HGPS cell (cell line): ENCODE data around the gene TM4SF1.

DNA sequence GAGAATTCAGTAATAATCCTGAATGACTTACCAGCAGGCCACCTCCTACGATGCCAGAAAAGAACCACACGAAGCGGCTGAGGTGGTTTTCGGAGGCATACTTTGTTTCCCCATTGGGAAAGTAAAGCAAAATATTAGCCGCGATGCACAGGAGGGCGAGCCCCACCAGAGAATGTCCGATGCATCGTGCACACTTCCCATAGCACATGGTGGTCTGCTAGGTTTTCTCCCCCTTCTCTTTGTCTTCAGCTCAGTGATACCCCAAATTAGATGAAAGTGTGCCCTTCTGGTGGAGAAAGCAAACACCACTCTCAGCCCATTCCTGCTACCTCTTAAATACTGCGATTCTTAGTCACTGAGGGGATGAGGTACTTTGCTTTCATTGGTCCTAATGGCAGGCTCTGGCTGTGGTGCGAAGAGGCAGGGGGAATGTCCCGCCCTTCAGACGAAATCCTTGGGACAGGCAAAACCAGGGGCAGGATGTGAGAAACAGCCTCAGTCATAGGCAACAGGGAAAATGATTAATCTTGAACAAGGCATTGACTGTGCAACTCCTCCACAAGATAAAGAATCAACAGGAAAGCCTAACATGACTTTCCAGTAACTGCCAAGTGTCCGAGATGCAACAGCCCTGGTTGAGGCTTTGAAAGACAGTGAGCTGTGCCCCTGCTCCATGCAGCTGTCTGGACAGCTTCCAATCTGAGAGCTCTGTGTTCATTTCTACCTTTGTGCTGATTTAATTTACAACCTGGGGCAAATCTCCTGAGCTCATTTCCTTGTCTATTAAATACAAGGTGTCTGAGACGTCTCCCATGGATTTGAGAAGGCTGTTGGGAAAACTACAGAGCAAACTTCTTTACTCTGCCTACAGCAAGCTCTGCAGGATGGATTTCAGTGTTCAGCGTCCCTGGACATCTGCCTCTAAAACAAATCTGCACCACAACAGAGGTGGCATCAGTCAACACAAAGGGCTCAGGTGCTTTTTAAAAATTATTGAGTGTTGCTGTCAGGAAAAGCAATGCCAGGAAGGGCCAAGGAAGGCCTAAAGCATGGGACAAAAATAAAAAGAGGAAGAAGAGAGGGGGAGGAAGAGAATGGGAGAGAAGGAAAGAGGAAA, at the start of gene TM4SF1:
Gene TM4SF1 (minus strand): TSS at position 310 of the 1,117 bp plus-strand sequence.
- RRBS = no CpG with 5 or more reads among the region's 16 CpGs

- RRBS = no CpG with 5 or more reads among the region's 13 CpGs
Measured at GRCh38 chr3:149381882-149383051, 4.8 kb upstream of the TM4SF1 start.

DNA sequence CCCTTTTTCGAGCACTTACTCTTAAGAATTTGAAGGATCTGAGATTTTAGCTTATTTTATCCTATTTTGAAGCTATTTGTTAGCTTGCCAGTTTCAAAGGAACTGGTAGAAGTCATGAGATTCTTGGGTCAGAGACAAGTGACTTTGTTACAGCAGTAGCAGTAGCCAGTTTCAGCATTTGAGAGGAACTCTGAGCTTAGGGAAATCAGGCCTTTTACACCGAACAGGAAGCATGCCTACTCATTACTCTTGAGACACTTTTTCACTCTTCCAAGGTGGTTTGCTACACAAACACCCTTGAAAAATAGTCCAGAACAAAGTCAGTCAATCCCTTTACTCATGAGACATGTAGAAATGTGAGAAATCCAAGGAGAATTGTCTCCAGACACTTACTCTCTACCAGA, 24.5 kb upstream of the TM4SF1 start:
- RRBS = no CpG with 5 or more reads among the region's 2 CpGs

DNA sequence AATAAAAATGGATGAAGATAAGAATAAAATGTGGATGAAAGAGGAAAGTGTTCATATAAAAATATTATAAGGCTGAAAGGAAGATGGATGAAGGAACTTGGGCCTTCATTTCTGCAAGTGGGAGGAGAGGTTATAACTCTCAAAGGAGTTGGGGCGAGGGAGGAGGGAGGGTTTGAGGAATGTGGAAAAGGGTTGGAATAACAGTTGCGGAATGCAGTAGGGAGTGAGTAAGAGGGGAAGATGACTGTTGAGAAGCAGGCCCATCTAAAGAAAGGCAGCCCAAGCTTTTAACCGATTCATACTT, 8.4 kb upstream of the TM4SF4 start:
- RRBS = no CpG with 5 or more reads among the region's 3 CpGs

DNA sequence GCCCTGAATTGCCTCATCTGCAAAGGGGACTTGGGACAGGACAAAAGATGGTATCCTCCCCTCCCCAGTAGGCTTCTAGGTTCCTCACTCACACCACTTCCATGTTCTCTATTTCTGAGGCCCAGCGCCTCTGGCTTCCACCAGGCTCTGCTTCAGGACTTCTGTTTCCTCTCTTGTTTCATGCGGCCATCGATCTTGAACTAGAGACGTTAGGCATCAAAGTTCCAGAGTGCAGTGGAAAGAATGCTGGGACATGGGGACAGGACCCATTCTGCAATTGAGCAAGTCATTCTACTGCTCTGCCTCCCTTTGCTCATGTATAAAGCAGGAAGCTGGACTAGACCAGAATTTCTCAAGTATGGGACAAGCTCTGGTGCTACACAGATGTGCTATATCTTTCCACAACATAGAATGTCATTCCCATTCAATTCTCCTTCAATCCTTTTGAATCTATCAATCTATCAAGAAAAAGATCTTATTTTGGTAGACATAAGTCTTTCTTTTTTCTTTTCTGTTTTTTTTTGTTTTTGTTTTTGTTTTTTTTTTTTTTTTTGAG, 1.9 kb downstream of the TM4SF4 start:
- RRBS = no CpG with 5 or more reads among the region's 4 CpGs

DNA sequence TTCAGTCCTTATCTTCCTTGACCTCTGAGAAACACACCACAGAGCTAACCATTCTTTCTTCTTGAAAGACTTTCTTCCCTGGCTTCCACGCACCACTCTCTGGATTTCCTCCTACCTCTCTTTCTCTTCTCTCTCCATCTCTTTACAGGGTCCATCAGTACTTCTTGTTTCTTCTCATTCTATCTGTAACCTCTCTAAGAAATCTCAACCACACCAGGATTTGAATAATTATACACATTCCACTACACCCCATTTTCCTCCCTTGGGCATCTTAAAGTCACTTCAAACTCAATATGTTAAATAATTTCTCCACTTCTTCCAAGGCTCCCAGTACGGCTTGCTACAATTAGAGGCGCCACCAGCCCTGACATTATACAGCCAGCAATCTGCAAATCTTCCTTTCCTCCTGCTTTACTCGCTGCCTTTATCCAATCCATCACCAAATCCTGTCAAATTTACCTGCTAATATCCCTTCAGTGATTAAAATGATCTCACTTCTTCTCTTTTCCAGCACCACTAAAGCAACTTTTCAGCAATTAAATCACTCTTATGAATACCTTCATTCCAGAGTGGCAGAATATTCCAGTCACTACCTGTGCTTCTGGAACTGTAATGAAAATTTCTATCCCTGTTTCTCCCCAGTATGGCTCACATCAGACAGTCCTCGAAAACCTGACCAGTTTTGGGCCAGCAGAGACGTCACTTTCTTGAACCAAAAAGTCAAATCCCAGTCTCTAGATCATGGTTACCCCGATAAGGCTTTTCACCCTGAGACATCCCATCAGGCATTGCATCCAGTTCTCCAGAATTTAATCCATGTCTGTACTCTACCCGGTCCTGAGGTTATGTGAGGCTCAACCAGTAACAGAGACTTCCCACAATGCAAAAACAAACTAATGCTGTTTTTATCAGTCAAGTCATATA, 13.8 kb downstream of the WWTR1 start:
- RRBS = no CpG with 5 or more reads among the region's 8 CpGs

DNA sequence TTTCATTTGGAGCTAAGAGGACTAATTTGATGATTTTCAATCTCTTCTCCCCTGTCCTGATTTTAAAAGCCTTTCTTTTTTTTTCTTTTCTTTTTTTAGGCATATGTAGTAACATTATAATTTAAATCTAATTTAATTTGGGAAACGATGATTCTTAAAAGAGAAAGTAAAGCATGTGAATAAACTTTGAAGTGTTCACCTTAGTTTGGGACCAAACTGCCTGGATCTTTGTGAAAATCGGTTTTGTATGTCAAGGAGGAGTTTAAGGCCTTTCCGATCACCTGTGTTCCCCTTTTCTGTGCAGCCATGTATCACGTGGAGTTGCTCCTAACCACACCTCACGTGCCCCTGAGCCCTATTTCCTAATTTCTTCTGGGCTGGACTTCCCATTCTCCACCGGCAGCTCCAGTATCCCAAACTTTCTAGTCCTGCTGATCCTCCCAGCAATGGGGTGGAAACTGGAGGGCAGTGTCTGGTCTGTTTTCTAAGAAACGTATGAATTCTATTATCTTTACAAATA, 43.3 kb upstream of the WWTR1 start:
- RRBS = no CpG with 5 or more reads among the region's 7 CpGs

DNA sequence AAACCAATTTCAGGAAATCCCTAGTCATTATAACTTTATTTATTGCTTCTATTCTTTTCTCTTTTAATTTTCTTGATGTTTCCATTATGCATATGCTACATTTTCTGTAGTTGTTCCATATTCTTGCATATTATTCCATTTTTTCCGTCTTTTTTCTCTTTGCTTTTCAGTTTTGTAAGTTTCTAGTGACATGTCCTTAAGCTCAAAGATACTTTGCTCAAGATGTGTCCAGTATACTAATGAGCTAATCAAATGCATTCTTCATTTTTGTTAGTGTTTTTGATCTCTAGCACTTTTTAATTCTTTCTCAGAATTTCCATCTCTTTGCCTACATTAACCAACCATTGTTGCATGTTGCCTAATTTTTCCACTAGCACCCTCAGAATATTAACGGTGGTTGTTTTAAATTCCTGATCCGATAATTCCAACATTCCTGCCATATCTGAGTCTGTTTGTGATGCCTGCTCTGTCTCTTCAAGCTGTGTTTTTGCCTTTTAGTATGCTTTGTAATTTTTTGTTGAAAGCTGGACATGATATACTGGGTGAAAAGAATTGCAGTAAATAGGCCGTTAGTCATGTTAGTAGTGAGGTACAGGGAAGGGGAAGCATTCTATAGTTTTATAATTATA, 20.7 kb downstream of the PFN2 start:
- RRBS = no CpG with 5 or more reads among the region's 4 CpGs

- RRBS = no CpG with 5 or more reads among the region's 2 CpGs
Measured at GRCh38 chr3:149971885-149972010, 1.1 kb upstream of the PFN2 start.

DNA sequence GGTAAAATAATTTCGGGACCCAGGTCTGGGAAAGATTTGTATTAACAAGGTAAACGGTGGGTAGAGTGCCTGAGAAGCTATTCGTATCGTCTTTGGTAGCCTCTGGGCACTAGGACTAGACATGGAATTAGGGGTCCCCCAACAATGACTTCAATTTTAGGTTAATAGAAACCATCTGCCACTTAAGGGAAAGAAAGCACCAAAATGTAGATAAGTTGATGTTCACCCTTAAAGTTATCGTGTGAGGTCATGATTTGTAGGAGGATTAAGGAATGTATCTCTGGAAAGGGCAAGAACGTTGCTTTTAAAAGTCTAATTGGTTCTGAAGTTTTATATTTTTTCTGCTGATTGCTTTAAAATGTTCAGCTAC, 1.3 kb upstream of the PFN2 start:
- RRBS = no CpG with 5 or more reads among the region's 6 CpGs

DNA sequence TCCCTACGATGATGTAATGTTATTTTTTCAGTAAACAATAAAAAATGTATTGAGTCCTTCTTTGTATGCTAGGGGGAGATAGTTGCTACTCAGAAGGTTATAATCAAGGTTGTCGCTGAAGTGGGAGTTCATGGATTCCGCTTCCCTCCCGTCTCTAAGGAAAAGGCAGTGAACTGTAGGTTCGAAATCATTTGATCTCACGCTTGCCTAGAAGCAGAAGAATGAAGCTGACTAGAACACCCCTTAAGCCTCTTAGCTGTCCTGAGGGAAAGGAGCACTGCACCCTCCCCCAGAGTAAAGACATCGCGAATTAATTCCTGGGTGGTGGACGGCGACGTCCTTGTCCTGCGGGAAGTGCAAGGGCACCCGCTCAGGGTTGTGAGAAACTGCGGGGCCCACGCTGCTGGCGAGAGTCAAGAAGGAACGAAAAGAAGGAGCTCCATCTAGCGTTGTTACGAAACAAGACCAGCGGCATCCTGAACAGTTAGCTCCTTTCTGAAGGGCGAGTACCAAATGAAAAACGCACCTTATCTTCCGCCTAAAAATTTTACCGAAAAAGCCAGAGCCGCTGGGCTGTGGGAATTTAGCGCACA, 213.3 kb upstream of the PFN2 start:
- RRBS = no CpG with 5 or more reads among the region's 26 CpGs

GRCh38 chr3:150252270-150252826, 155.8 kb upstream of the TSC22D2 start:
- RRBS = no CpG with 5 or more reads among the region's 2 CpGs

DNA sequence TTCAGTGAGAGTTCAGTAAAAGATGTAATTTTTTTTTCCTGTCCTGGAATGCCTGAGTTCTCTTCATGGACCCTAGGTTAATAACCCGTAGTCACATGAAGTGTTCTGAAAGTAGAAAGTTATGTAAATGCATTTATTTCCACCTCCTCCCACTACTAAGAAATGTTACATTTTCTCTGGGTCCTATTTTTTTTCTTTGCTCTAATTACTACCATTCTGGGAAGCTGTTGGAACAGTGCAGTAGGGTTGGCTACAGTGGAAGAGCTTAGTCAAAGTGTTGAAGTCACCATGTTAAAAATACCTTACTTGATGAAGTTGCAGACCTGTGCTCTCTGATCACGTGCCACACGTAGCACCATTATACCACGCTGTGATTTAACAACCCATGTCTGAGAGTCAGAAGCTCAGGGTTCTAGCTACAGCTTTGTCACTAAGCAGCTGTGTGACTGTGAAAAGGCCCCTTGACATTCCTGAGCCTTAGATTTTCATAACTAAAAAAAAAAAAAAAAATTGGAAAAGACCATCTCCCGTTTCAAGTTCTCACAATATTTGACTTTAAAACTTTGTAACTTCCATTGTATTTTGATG, 153.7 kb upstream of the TSC22D2 start:
- RRBS = no CpG with 5 or more reads among the region's 5 CpGs

GRCh38 chr3:150458655-150459324, 50.7 kb downstream of the TSC22D2 start:
- RRBS = no CpG with 5 or more reads among the region's 5 CpGs

DNA sequence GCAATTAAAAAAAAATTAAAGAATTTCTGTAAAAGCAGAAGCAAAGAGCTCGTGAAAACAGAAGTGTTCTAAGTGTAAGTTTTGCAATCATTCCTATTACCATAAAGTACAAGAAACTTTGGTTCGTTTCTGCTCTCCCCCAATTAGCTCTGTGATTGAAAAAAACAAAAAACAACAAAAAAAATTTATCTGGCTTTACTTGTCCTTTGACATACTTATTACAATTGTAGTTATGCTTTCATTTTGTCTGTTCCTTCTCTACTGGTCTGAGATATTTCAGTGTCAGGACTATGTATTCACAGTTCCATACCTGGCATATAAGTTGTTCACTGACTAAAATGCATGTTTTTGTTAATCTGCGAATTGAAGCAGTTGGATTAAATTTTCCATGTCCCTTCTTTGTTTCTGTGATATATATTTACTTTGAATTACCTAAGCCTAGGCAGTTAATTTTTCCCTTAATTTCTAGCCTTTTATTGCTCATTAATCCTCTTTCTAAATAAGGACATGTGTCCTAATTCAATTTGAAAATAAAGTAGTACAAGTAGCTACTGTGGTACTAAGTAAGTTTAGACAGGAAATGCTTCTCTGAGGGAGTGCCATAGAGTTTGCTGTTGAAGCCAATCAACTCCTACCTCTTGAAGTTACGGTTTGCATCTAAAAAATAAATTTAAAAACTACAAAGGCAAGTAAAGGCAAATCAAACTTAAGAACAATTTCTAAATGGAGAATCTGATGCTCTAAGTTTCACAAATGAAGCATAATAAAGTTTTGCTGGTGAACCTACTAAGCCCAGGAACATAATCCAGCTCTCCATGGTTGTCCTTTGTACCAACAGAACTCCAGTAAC, 5.0 kb downstream of the SERP1 start:
- RRBS = no CpG with 5 or more reads among the region's 4 CpGs

DNA sequence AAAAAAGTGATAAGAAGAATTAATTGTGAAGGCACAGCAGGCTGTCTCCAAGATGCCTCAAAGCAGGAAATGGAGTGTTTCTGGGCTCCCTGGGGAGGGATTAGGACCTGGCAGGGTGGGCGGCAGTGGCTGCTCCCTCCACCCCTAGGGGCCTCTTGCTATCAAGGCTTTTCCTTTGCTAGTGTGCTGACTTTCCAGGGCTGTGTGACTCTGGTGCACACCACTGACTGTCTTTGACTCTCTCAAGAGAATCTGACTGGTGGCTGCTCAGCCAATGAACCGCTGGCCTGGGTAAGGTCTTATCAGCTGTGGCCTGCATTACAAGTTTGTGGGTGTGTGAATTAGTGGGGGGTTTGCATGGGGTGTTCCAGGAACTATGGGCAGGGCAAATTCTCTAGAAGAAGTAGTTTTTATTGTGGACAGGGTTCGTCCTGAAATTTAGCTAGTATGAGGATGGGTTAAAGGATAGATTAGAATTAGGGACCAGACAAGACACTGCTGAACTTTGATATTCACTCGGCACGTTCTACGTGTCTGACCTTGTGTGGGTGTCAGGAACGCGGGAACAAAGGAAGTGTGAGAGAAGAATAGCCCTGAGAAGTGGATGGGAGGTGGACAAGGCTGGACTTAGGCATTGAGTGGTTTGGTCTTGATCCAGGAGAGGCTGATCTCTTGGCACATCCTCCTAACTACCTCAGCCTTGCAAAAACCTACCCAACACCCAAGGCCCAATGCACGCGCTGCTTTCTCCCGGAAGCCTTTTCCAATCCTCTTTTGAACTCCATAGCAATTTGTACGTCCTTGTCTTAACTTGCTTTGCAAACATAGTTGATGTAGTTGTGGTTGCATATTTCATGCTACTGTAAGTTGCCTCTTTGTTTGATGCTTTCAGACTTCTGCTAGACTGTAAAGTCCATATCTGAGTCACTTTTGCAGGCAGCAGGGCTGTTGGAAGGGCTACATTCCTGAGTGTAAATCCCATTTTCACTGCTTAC, 29.3 kb downstream of the SIAH2 start:
- RRBS = no CpG with 5 or more reads among the region's 12 CpGs

DNA sequence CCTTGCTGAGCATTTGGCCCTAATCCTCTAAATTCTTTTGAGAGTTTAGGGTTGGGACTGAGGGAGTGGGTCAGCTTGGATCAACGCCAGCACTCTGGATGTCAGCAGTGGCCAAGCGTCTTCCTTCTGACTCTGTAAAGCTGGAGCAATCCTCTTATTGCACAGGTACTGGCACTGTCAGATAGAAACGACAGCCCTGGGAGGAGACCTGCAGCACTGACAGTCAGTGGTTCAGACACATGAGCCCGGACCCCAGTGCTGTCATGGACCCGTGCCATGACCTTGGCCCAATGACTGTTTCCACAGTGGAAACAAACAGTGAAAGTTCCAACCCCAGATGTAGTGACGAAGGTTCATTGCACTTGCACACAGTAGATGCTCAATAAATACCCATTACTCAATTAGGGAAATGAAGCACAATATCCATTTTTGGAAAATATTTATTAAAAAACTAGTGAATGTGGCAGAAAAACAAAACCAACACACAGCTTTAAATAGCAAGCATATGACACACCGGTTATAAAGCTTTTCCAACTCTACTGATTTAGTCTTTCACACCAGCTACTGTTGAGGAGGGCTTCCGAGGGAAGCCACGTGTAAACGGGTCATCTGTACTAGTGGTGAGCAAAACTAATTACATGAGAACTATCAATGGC, 22.1 kb downstream of the SIAH2 start:
- RRBS = no CpG with 5 or more reads among the region's 10 CpGs

GRCh38 chr3:150762247-150763032, 529 bp downstream of the SIAH2 start:
- RRBS = 1% methylated on average over 52 of the region's 84 CpGs

- RRBS = no CpG with 5 or more reads among the region's 10 CpGs
Measured at GRCh38 chr3:150773753-150774081, 10.7 kb upstream of the SIAH2 start.

DNA sequence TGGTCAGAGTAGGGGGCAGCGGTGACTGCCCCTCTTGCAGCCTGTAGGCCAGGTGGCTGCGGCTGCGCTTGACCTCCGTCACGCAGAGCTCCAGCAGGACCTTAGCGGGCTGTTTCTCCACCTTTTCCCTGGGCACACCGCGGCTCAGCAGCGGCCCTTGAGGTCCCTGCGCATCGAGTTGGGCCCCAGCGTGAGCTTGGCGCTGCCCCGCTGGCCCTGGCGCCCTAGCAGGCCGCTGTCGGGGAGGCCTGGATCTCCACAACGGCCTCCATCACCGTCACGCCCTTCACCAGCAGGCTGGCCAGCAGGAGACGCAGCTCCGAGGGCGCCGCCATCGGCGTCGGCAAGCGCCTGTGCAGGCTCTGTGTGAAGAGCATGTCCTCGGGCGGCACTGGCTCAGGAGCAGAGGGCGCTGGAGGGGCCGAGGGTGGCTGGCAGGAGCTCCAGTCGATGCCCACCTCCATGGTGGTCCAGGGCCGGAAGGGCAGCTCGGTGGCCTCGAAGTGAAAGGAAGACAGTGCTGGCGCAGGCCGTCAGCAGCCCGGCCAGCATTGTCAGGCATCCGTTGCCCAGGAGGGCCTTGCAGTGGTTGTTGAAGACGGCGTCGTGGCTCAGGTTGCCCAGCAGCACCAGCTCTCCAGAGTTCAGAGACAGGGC, 16.2 kb upstream of the SIAH2 start:
- RRBS = 84% methylated on average over 6 of the region's 43 CpGs